Psoas muscle (tissue), 2 donors: ENCODE results near the gene RGMB.

GRCh38 chr5:98510001-98510831 lies 263.2 kb upstream of the RGMB start:
- PRO-cap, 2 experiments = no peak in any of the 2 experiments

DNA sequence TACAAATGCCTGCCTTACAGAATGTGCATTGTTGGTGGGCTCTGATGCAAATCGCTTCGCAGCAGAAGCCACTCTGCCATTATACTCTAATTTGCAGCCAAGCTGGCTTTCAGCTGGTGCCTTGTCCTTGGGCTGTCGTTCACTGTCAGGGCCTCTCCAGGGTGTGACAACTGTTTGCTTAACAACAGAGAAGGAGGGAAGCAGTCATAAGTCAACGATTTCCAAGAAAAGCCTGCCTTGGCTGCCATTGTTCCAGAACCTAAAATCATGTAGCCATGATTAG lies 260.1 kb upstream of the RGMB start:
- PRO-cap, 2 experiments = no peak in any of the 2 experiments

DNA sequence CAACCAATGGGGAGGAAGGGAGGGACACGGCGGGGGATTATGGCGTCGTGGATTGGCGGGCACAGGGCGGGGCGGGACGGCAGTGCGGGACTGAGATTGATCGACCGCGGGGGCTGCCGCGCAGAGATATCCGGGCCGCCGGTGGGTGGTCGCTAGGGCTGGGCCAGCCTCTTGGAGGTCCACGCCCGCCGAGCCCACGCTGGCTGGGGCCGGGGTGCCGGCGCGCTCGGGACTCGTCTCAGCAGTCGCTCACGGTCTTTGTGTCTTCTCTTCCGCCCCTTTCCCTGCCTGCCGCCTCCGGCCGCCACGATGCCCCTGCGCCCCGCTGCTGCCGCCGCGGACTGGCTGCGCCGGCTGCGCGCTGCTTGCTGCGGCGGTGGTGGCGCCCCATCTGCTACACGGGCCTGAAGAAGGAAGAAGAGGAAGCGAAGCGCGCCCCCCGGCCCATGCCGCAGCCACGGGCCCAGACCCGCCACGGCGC lies at the start of gene RGMB:
Gene RGMB, plus strand, starts transcription at position 121 of the 481 bp plus-strand sequence.
- PRO-cap, 2 experiments = peak in 2 of 2 experiments; most common plus-strand start position 121 of the sequence (in 1)

DNA sequence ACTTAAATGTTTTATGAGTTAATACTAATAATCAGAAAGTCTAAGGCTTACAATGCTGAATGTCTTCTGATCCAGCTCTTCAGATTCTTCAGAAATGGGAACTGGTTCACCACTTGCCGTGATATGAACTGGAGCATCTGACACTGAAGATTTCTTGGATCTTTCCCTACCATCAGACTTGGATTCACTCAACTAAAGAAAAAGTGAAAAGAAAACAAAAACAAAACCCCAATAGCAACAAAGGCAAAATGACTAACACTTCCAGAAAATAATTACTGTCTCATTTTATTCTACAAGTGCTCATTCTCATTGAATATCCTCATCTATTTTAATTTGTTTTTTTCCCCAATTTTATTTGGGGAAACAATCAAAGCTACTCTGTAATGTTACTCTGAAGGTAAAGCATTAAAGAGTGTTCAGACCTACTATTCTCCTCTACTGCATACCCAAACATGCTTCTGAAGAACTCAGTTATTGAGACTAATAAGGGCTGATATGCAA lies 60.3 kb downstream of the CHD1 start:
- PRO-cap, 2 experiments = no peak in any of the 2 experiments

DNA sequence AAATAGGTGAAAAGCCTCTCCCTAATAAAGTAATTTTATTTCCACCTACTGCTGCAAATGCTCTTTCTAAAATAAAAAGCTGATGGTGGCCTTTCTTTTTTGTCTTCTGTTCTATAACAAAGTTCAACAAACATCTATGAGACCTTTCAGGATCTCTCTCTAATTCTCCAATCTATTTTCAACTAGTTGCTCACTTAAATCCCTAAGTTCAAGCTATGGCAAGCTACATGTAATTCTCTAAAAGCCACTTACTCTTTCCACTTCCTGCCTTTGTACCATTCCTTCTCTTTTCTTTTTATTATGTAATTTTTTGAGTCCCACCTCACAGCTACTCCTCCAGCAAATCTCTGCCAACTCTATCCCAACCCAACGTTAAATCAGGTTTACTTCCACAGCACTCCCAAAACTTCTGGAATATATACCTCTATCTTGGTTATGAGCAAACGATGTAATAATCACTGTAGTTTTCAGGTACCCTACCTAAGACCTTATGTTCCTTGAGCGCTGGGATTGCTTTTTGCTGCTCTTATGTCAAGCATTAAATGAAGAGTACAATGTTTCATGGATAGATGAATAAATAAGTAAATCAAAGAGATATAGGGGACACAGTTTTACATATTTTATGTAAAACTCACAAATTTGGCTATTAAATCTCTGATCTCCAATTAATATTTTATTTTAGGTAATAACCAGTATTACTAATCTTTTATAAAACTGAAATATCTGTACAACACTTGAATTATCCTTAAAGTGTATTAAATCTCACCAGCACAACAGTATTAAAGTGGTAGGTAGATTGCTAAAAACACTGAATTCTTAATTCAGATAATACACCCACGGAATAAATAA lies 20.6 kb downstream of the CHD1 start:
- PRO-cap, 2 experiments = no peak in any of the 2 experiments

DNA sequence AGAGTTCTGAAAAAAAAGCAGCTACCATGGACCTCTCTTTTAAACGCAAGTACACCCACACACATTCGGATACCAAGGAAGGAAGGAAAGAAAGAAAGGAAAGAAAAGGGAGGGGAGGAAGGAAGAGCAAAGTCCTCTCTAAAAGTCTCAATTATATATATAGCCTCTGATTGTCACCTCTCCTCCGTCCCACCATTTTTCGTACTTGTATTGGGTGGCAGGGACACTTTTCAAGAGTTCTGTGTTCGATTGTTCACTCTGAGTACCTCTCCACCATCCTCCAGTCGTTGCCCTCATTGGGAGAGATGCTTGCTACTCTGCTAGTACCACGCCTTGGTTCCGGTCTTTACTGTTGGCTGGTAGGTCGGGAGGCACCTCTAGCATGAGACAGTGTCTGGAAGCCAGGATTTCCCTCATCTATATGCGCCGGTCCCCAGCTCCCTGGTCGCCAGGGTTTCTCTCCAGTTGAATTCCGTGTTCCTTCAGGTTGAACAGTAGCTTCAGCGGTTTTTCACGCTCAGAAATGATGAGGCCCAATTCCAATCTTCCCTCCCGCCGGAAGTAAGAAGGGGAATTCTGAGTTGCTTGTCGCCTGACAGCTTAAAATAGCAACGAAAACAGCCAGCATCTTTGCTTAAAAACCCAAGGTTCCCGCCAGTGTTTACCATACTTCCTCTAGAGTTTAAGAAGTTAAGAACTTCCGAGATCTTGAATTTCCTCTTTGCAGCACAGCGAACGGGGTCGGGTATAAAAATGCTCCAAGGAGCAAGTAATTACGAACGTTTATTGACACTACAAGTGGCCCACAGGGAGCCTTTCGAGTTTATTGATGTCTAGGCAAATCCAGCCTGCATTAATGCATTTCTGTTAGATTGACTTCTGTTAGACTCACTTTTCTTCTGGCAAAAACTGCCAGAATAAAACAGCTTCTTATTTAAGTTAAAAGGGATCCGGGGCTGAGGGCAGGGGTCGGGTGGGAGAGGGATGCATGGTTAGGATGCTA lies 1.2 kb upstream of the ST8SIA4 start:
- PRO-cap, 2 experiments = no peak in any of the 2 experiments

DNA sequence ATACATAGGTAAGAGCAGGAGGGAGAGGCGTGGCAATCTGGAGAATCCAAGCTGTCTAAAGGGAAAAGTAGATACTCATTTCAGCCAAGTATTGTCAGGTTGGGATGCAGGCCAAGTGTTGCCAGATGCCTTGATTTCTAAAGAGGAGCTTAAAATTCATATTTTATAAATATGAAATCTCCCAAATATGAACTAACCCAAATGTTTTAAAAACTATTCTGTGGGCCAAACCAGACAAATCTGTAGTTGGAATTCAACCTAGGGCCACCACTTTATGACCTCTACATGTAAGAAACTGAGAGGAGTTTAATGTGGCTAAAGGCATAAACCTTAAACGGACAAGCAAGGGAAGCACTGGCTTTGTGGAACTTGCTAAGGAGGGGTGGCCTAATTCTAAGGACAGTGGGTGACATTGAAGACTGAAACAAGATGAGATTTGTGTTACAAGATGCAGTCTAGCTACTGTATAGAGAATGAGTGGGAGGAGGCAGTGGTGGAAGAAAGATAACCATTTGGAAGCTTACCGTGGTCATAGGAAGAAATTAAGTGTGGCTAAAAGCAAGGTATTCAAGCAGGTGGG lies 4.4 kb downstream of the PAM start:
- PRO-cap, 2 experiments = no peak in any of the 2 experiments

GRCh38 chr5:102958939-102959388 lies 161.0 kb downstream of the GIN1 start:
- PRO-cap, 2 experiments = no peak in any of the 2 experiments

GRCh38 chr5:102961009-102961367 lies 158.9 kb downstream of the GIN1 start:
- PRO-cap, 2 experiments = no peak in any of the 2 experiments

- PRO-cap, 2 experiments = no peak in any of the 2 experiments
Measured at GRCh38 chr5:102969576-102970008, 150.3 kb downstream of the GIN1 start.

DNA sequence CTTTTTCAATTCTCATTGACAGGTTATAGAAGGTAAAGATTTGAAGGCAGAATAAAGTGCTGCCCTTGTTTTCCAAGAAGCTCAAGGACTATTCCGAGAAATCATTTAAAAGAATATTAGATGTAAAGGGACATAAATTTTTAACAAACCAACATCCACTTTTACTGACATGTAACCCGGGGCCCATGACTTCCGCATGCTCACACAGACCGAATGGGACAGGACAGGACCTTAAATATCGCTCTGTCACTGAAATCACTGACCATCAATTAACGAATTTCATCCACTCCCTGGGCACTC lies 611 bp downstream of the NUDT12 start:
- PRO-cap, 2 experiments = no peak in any of the 2 experiments

GRCh38 chr5:104452628-104453066 lies 890.1 kb upstream of the NUDT12 start:
- PRO-cap, 2 experiments = no peak in any of the 2 experiments

DNA sequence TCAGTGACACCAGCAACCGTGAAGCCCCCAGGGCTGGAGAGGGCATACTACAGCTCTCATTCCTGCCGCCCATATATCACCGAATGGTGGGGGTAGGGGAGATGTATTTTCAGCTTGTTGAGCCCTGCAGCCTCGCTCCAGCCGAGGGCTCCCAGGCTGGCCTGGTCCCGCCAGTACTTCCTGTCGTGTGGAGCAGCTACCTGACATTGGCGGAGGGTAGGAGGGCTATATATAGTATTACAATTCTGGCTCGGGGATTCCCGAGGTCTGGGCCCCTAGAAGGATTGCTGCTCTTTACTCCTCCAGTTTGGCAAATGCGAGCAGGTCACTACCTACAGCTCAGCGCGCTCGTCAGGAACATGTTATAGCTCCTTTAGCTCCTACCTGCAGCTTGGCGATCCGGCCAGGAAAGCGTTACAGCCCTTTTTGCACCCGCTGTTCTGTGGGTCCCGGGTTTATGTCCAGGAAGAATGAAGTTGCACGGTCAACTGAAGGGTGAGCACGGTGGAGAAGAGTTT lies 1829.8 kb upstream of the NUDT12 start:
- PRO-cap, 2 experiments = no peak in any of the 2 experiments

DNA sequence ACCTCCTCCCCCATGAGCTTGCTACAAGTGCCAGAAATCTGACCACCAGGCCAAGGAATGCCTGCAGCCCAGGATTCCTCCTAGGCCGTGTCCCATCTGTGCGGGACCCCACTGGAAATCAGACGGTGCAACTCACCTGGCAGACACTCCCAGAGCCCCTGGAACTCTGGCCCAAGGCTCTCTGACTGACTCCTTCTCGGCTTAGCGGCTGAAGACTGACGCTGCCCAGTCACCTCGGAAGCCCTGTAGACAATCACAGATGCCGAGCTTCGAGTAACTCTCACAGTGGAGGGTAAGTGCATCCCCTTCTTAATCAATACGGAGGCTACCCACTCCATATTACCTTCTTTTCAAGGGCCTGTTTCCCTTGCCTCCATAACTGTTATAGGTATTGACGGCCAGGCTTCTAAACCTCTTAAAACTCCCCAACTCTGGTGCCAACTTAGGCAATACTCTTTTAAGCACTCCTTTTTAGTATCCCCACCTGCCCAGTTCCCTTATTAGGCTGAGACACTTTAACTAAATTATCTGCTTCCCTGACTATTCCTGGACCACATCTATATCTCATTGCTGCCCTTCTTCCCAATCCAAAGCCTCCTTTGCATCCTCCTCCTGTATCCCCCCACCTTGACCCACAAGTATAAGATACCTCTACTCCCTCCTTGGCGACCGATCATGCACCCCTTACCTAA lies 690.0 kb downstream of the EFNA5 start:
- PRO-cap, 2 experiments = no peak in any of the 2 experiments

GRCh38 chr5:107387870-107388916 lies 282.5 kb downstream of the EFNA5 start:
- PRO-cap, 2 experiments = no peak in any of the 2 experiments

DNA sequence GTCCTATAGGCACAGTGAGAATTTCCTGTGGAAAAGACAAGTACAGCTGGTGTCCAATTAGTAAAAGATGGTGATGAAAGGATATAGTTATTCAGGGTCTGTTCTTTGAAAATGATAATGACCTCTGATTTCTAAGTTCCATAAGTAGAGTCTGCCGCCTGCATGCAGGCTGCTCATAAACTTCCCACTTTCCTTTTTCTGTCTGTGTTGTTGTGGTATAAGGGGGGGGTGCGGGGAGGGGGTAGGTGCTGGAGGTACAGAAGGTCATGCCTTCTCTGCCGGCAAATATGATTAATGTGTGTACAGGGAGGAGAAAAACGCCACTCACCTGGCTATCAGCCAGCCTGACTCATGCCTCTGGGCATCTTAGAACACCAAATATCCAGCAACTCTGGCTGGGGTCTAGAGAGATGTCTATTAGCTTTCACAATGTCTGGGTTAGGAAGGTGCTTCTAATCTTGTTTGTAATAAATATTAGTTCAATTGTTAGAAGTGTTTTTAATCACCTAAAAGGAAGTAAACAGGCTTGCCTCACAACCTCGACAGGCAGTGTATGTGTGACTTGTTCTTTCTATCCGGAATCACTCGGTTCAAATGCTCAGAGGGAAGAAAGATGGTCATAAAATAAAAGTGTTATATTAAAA lies 128.3 kb downstream of the EFNA5 start:
- PRO-cap, 2 experiments = no peak in any of the 2 experiments

DNA sequence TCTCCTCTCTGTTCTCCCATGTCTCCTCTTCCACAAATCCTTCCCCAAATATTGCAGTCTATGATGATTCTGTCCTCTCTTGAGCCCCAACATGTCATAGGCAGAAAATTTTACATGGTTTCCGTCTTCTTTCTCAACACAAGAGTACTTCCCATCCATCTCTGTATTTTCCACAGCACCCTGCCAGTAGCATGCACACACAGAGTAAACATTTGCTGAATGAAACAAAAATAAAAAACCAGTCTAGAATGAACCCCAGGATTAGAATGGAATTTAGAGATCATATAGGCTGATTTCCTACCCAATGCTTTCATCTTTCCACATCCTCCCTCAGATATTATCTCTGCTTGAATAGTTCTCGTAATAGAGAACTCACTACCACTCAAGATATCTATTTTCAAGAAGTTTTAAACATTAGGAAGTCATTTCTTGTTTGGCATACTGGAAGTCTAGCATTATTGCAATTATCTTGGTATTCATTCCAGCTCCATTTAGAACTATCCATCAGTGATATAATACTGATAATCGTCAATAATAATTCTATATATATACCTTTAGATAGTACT lies 342.8 kb upstream of the EFNA5 start:
- PRO-cap, 2 experiments = no peak in any of the 2 experiments

DNA sequence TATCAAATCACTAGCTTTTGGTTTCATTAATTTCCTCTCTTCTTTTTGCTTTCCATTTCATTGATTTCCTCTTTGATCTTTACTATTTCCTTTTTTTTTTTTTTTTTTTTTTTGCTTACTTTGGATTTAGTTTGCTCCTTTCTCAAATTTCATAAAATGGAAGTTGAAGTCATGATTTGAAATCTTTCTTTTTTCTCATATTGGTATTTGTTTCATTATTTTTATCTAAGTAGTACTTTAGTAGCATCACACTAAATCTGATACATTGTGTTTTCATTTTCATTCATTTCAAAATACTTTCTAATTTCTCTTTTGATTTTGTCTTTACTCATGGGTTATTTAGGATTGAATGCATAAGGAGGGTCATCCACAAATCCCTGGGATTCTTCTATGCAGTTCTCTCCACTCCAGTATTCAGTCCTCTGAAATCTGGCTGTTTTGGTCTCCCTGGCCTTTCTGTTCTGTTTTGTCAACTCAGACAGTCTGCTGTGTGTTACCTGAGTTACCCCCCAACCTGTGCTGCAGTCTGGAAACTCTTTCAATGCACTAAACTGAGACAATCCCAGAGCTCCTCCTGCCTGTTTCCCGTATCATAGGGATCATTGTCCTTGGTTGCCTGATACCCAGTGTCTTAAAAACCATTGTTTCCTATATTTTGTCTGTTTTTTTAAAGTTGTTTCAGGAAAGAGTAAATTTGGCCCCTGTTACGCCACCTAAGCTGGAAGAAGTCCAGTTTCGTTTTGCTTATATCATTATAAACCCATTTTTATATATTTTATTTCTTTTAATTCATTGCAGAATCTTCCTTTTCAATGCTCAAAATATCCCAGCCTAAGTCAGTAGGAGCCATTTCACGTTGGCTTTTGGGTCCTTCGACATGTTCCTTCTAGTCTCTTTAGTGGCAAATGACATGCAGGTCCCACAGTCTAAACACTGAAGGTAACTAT lies 161.8 kb downstream of the FBXL17 start:
- PRO-cap, 2 experiments = no peak in any of the 2 experiments

DNA sequence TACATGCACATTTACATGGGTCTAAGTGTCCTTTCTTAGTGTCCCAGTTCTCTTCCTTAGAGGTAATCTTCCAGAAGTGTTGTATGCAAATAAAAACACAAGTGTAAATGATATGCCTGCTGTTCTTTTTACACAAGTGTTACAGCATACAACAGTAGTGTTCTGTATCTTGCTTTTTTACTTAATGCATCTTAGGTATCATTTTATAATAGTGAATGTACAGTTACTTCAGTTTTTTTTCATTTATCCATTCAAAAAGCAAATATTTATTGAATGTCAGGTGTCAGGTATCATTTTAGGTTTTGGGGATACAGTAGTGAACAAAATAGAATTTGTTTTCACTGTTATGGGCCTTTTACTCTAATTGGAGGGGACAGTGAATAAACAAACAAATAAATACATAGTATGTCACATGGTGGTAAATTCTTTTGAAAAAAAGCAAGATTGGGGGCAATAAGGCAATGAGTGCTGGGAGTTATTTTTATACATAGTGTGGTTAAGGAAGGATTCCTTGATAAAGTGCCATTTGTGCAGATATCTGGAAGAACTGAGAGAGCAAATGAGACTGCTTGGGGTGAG lies 156.2 kb downstream of the FER start:
- PRO-cap, 2 experiments = no peak in any of the 2 experiments

DNA sequence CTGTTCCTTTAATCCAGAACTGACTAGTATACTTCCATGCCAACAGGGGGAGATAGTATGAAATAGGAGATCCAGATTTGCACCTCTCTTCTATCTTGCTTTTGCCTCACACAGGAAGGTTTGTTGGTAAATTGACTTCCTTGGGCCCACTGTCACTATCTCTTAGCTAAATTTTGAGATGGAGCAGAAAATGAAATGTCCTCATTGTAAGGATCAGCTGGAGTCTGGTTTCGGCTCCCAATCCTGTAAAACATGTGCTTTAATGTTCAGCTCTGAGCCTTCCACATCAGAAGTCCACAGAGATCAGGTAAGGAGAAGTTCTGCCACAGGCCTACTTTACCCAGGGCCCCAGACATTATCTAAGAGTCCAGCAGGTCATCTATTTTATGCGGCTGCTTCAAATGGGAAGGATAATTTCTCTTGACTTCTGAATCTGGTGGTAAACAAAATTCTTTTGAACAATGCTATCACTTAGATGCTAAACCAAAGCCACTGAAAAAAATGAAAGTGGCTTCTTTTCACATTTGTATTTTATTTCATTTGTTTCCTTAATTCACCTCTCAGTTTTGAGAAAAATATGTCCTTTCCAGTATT lies 176.9 kb downstream of the FER start:
- PRO-cap, 2 experiments = no peak in any of the 2 experiments